Measurements from ENCODE around the gene TRIB2.

DNA sequence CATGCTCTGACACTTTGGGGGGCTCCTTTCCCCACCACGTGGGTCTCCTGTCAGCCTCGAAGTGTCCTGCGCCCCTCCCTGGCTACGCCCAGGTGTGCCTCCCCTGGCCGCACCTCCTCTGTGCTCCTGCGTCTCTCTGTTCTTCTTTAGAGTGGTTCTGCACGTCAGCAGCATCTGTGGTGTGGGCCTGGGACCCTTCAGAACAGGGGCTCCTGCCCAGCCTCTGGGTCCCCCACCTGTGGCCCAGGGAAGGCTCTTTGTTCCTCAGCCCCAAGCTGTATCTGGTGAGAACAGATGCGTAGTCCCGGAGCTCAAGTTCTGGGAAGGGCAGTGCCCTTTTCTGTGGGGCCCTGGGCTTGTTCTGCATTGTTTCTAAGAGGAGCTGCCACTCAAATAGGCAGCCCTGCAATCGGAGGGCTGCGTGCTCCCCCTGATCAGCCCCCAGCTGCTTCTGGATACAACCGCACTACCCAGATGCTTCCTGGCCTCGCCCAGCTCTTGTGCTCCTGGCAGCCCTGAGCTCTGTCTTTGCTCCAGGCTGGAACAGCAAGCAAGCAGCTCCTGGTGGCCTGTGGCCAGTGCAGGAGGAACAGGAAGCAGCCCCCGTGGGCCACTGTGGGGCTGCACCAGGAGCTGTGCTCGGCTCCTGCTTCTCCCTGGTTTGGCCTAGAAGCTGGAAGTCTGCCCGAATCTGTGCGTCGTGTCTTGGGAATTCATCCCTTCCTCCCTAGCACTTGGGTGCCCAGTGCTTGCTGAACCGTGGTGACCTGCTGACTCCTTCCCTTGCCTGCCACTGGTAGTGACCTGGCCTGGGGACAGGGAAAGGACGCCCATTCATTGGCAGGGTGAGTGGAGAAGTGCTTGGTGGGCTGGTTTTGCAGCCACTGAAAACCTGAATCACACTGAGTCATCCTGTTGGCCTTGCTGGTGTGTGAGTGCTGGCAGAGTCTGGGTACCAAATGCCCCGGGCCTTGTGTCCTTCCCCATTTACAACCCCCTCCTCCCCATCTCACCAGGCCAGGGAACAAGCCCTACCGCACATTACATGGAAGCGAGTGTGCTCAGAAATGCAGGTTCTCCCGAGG lies 27.2 kb upstream of the NTSR2 start:
- PRO-cap, result no peak
- RAMPAGE, long total RNA, 5 experiments, result no peak in any of the 5 experiments
- RRBS, result no CpG with 5 or more reads among the region's 24 CpGs

DNA sequence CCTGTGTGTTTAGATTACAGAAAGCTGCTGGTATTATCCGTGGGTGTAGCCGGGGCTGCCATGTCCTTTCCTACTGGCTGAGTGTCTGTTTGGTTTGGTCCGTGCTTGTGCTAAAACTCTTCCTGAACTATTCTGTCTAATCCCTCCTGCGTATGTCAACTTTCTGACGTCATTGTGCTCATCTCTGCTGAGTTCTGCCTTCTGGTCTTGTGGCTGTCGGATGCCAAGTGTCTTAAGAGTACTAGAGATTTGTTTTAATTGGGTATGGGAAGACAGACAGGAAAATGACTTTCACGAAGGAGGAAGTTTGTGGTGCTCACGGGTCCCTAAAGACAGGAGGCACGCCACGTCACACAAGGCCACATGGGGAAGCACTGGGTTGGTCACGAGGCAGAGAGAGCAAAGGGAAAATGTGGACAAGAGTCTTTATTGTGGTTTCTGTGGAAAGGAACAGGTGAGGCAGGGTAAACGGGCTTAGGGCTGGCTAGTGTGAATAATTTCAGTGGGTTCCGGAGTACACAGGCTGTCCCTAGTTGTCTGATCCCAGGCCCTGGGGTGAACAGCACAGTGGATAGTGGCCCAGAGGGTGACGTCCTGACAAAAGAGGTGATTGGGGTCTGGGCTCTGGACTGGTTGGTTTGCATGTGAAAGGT lies 31.9 kb upstream of the NTSR2 start:
- PRO-cap, result no peak
- RAMPAGE, long total RNA, 5 experiments, result no peak in any of the 5 experiments
- RRBS, result no CpG with 5 or more reads among the region's 14 CpGs

GRCh38 chr2:11715896-11716499 lies 30.4 kb upstream of the LPIN1 start:
- PRO-cap, result no peak
- RAMPAGE, long total RNA, 5 experiments, result no peak in any of the 5 experiments
- RRBS, result no CpG with 5 or more reads among the region's 11 CpGs

- PRO-cap, result no peak
- RAMPAGE, long total RNA, 5 experiments, result no peak in any of the 5 experiments
- RRBS, result no CpG with 5 or more reads among the region's 8 CpGs
These were observed 7.4 kb upstream of the LPIN1 start for GRCh38 chr2:11738908-11739583.

- PRO-cap, result unidirectional peak, minus-strand start at chr2:11748009
- RAMPAGE, long total RNA, 5 experiments, result no peak in any of the 5 experiments
- RRBS, result no CpG with 5 or more reads among the region's 16 CpGs
These were observed 1.4 kb downstream of the LPIN1 start for GRCh38 chr2:11747688-11748397.

DNA sequence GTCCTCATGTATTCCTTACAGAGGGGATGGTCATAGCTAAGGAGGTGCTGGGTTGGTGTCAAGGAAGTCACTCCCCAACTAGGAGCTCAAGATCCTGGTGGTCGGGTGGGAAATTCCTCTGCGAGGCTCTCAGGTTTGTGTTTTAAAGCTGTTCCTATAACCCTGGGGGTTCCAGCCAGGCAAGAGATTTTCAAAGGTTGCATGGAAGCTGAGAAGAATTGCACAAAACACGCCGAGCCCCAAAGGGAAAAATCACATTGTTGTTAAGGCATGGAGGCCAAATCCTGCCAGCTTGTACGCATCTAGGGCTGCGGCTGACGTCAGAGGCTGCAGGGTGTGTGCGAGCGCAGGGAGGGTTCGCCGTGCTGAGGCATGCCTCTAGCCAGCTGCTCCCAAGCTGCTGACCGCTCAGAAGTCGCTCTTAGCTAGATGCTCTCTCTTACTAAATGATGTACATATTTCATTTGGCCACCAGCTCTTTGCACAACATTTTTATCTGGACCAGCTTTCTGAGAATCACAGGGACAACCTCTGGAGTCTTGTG lies 191.7 kb downstream of the LPIN1 start:
- PRO-cap, result no peak
- RAMPAGE, long total RNA, 5 experiments, result no peak in any of the 5 experiments
- RRBS, result no CpG with 5 or more reads among the region's 13 CpGs

GRCh38 chr2:12079353-12079770 lies 332.9 kb downstream of the LPIN1 start:
- PRO-cap, result no peak
- RAMPAGE, long total RNA, 5 experiments, result no peak in any of the 5 experiments
- RRBS, result no CpG with 5 or more reads among the region's 12 CpGs

GRCh38 chr2:12127552-12128151 lies 381.2 kb downstream of the LPIN1 start:
- PRO-cap, result no peak
- RAMPAGE, long total RNA, 5 experiments, result no peak in any of the 5 experiments
- RRBS, result no CpG with 5 or more reads among the region's 2 CpGs

DNA sequence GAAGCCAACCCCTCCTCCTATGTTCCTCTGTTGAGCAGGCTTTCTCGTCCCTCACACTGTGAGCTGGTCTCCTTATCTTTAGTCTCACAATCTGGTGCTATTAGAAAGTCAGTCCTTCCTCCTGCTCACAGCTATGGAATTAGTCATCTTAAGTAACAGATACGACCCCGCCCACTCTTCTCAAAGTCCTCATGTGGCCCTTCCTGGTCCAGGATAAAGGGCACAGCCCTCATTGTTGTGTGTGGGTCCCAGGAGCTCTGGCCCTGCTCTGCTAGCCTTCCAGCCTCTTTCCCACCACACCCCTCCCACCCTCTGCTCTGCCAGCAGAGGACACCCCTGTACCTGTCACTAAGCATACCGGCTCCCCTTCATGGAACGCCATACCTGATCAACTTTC lies 41.3 kb upstream of the TRIB2 start:
- PRO-cap, result bidirectional peak, plus-strand start at position 232 of the sequence, minus-strand start at position 58 of the sequence
- RAMPAGE, long total RNA, 5 experiments, result no peak in any of the 5 experiments
- RRBS, result no CpG with 5 or more reads among the region's 5 CpGs

DNA sequence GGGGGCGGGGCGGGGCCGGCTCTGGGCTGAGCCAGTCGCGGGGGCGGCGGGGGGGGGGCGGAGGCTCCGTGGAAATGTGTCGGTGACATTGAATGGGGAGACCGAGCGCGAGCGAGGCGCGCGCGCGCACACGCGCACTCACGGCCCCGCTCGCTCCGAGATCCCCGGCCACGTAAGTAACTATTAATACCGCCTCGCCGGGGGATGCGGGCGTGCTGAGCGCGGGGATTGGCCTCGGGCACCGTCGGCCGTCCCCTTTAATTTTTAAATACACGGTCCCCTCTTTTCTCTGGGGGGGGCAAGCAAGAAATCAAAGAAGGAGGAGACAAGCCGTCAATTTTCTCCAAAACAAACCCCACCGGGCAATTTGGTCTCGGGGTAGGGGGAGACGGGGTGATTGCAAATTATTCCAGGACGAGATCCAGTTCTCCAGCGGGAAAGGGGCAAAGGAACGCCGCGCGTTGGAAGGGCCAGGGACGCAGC lies at the start of gene TRIB2:
TRIB2 (plus strand) TSS at position 98 of the 483 bp plus-strand sequence.
- PRO-cap, result bidirectional peak, plus-strand start at position 88 of the sequence, minus-strand start outside the sequence
- RAMPAGE, long total RNA, 5 experiments, result start-site peak on the plus strand in 4 of 5 experiments, centred at positions 103 to 212 of the sequence, 19 to 317 reads per replicate
- RRBS, result no CpG with 5 or more reads among the region's 50 CpGs

DNA sequence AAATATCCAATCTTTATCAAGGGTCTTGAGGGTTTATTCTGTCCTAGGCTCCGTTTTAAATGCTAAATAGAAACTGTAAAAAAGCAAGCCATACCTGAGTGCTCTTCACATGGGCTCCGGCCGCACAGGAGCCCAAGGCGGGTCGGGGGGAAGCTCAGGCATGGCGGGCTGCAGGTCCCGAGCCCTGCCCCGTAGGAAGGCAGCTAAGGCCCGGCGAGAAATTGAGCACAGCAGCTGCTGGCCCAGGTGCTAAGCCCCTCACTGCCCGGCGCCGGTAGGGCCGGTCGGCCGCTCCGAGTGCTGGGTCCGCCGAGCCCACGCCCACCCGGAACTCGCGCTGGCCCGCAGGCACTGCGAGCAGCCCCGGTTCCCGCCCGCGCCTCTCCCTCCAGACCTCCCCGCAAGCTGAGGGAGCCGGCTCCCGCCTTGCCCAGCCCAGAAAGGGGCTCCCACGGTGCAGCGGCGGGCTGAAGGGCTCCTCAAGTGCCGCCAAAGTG lies 209.8 kb downstream of the TRIB2 start:
- PRO-cap, result no peak
- RAMPAGE, long total RNA, 5 experiments, result no peak in any of the 5 experiments
- RRBS, result no CpG with 5 or more reads among the region's 36 CpGs

DNA sequence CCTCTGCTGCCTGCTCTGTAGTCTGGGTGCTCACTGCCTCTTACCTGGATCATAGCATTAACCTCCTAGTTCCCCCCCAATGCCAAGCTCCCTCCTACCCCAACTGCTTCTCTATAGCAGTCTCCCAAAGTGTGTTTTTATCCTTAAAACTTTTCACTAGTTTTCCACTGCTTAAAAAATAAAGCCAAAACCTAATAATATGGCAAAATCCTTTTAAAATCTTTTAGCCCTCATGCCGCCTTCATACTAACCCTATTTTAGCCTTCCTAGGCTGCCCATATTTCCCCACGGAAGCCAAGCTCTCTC lies 85.2 kb downstream of the LRATD1 start:
- PRO-cap, result no peak
- RAMPAGE, long total RNA, 5 experiments, result no peak in any of the 5 experiments
- RRBS, result no CpG with 5 or more reads among the region's 2 CpGs

- PRO-cap, result no peak
- RAMPAGE, long total RNA, 5 experiments, result no peak in any of the 5 experiments
- RRBS, result no CpG with 5 or more reads among the region's 12 CpGs
These were observed 240.3 kb downstream of the LRATD1 start for GRCh38 chr2:14872860-14873145.

DNA sequence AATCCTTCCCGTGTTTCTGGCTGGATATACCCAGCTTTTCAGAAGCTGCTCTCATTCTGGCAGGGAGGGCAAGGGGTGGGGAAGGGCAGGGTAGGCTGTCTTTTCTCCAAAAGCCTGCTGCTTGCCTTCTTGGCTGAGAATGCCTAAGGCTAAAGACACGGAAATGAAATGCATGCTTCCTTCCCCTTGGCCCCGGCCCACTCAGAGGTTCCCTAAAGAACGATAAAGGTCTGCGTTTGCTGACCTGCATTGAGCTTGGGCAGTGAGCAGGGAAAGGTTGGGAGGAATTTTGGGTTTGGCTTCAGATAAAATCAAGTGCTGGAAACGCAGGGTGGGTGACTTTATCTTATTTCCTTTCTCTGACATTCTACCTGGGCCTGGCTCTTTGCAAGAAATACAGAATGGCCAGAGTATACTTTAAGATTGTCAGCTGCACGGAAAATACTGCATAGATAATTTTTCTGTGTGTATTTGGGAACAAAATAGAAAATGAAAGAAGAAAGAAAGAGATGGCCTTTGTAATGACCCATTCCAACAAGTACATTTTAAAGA lies 390.8 kb downstream of the NBAS start:
- PRO-cap, result no peak
- RAMPAGE, long total RNA, 5 experiments, result no peak in any of the 5 experiments
- RRBS, result no CpG with 5 or more reads among the region's 7 CpGs

DNA sequence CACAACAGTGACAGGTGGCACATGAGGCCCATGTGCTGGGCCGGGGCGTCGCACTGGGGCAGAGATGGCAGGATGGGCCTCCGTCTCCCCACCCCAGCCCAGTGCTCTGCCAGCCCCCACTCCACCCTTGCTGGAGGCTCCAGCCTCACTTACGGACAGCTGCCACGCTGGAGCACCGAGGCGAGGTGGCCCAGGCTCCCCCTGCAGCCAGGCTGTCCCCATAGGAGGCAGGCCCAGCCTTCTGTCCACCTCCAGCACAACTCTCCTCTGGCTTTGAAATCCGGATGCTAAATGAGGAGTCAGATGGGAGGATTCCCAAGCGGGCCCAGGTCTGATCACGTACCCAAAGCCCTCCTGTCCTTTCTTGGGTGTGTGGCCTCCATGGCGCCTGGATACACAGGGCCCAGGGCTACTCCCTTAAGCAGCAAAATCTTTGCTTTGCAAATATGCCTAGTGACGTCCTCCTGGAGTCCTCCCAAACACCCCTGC lies 170.6 kb upstream of the MYCN start:
- PRO-cap, result unidirectional peak, plus-strand start at position 183 of the sequence
- RAMPAGE, long total RNA, 5 experiments, result no peak in any of the 5 experiments
- RRBS, result 84% methylated on average over 3 of the region's 13 CpGs

- PRO-cap, result no peak
- RAMPAGE, long total RNA, 5 experiments, result no peak in any of the 5 experiments
- RRBS, result no CpG with 5 or more reads among the region's 18 CpGs
These were observed 2.9 kb downstream of the MYCN start for GRCh38 chr2:15943030-15943939.

DNA sequence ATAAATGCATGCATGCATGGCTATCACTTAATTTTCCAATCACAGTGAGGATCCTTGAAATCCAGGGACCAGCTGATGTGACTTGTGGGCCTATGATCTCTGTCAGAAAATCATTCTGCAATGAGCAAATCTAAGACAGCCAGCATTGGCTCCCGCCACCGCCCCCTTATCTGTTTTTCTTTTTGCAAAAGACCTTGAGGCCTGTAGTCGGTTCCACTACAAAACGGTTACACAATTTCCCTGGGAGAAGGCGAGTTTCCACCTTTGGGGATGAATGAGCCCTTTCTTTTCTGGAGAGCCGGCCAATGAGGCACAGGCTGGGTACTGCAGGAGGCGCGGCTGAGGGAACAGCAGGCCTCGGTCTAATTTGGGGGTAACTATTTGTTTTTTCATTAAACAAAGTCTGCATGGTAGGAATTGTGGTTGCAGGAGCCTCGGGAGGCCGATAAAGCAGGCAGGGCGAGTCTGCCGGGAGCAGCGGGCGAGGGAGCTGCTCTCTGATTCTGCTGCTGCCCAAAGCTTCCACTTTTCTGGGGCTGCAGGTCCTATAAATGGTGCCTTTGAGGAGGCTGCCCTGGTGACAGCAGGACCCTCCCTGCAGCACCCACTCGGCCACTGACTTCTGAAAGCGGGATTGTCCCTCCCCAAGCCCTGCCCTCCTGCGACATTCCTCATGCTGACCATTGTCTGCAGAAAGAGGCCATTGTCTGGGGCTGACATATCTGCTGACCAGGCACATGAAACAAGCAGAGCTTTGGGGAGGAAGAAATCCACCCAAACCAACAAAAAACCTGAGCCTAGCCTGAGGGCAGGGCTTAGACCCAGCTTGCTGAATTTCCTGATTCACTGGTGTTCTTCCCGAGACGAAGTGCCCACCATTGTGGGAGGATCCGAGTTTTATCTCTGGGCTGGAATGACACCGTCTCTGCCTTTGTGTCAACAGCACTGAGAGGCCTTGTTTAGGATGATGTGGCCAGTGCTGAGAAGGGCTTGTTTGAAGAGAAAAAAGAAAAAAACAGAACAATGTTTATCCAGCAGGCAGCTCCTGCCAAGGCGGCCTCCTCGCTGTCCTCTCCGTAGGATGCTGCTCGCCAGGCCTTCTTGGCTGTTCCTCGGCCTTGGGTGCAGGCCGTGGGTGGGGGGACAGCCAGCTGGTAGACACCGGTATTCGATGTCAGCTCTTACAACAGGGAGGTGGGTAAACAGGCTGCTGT lies 129.6 kb downstream of the MYCN start:
- PRO-cap, result unidirectional peak, plus-strand start at position 473 of the sequence
- RAMPAGE, long total RNA, 5 experiments, result no peak in any of the 5 experiments
- RRBS, result no CpG with 5 or more reads among the region's 30 CpGs

- PRO-cap, result unidirectional peak, plus-strand start at chr2:16374687
- RAMPAGE, long total RNA, 5 experiments, result no peak in any of the 5 experiments
- RRBS, result no CpG with 5 or more reads among the region's 6 CpGs
These were observed 291.1 kb downstream of the CYRIA start for GRCh38 chr2:16374503-16374961.

- PRO-cap, result no peak
- RAMPAGE, long total RNA, 5 experiments, result no peak in any of the 5 experiments
- RRBS, result no CpG with 5 or more reads among the region's 3 CpGs
These were observed 74.0 kb downstream of the CYRIA start for GRCh38 chr2:16591599-16592022.

DNA sequence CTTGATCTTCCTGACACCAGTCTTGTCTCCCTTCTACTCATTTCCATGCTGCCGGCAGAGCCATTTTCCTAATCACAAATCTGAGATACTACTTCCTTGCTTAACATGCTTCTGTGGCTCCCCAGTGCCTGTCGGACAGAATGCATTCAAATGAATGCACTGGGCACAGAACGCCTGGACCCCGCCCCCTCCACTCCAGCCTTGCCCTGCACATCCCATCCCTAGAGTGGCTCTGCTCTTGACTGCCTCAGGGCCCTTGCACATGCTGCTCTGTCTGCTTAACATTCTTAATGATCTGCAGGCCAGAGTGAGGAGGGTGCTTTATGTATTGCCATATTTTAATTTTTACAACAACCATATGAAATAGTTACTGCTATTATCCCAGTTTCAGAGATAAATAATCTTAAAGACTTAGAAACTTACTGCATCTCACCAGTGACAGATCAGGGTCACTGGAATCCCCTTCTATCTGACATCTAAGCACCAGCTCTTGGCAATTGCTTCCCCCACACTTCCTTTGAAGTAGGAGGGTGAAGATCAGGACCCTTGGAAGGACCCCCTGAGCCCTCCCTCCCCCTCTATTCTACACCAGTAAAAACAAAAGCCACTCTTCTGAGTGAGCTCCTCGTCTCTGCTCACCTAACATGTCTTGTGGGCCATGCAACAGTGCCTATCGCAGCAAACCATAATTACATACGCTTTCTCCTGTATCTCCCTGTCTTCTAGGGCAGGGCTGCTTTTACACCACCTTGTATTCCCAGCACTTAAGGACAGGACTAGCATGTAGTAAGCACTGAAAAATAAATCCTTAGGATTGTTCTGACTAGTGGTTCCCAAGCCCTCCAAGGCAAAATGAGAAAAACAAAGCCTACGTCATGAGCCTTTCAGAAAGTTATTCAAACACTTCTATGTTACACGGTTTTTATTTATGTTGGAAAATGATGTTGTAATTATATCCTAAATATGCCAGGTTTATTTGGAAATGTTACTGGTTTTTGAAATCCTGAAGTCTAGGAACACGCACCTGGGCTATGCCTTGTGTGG lies 62.3 kb downstream of the CYRIA start:
- PRO-cap, result no peak
- RAMPAGE, long total RNA, 5 experiments, result start-site peak on the minus strand in 1 of 5 experiments, centred at position 236 of the sequence, 8 reads per replicate
- RRBS, result no CpG with 5 or more reads among the region's 10 CpGs